OVCAR3 (cell line): ENCODE results near the gene SMIM3.

- RRBS: no CpG with 5 or more reads among the region's 3 CpGs
These were observed 965 bp upstream of the ARSI start for GRCh38 chr5:150303743-150303997.

GRCh38 chr5:150401649-150402307 is 10.9 kb downstream of the CD74 start:
- RRBS: no CpG with 5 or more reads among the region's 7 CpGs

- RRBS: no CpG with 5 or more reads among the region's 15 CpGs
These were observed 10.2 kb downstream of the CD74 start for GRCh38 chr5:150402308-150403200.

GRCh38 chr5:150404855-150405815 is 7.6 kb downstream of the CD74 start:
- RRBS: no CpG with 5 or more reads among the region's 10 CpGs

DNA sequence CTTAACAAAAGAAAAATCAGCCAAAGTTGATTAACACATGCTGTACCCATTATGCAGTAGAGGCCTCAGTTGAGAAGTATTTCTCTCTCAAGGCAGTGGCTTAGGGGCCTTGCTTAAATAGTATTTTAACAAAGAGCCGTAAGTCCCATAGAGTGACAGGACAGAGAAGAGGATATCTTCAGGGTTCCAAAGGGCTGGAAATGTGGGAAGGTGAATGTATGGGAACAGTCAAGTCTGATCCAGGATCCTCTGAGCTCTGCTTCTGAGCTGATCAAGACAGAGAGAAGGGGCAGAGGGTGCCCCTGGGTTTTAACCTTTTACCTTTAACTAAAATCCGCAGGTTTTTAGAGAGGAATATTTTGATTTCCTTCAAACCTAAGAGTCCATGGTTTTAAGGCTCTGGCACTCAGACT is 597 bp upstream of the CD74 start:
- RRBS: no CpG with 5 or more reads among the region's 2 CpGs

DNA sequence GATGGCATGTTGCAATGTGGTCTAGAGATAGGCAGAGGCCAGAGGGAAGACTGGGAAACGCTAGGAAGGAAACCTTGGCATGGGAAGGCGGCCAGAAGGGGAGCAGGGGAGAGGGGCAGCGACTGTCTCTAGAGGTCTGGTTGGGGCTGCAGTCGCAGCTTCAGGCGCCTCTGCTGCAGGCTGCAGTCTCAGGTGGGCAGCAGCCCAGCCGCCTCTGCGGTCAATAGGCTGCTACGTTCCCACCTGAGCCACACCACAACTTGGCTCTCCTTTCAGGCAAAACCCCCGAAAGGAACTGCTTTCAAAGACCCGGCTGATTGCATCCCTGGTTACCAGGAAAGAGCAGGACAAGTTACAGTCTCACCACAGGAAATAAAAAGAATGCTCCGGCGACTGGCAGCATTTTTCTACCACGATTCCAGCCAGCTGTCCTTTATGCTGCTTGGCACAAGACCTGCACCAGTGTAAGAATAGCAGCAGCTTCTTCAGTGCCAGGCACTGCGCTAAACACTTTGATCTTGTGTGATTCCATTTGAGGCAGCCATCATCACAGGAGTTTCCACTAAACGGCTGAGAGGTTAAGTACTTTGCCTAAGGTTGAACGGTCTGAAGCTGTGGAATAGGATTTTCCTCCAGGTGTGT is 7.6 kb downstream of the RPS14 start:
- RRBS: 76% methylated on average over 2 of the region's 16 CpGs

DNA sequence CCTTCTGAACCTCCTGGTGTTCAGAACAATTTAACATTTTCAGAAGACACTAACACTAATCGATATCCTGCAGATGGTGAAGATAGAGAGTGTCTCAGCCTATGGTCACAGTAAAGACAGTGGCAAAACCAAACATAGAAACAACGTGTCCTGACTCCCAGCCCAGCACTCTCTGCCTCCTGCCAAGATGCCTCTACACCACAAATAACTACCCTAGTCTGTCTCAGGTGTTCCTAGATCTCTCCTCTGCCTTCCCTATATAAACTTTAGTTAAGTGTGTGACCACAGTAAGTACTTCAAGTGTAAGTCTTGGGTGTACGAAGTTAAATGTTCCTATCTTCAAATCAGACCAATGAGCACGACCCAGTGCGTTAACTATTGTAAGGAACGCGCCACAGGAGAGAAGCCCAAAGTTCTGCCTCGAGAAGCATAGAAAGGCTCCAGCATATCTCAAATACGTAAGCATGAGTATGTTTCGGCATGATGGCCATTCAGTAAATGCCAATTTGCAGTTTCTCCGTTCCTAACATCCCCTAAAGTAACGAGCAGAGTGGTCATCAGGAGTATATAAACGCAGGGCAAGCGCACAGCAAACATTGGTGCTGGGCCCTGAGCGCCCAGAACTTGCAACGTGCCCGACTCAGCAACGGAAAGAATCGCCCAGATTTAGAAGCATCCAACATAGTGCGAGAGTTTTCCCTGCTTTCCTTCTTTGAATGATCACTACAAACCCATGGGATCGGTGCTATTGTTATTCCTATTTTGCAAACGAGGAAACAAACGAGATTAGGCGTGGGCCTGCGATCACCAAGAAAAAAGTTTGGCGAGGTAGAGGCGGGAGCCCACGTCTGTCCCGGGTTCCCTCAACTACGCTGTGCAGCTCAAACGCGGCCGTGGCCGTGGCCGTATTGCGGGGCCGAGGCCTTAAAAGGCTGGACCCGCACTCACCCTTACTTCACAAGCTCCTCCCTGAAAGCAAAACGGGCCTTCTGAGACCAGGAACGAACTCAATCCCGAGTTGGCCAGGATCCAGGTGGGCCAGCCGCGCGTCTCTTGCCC is 672 bp downstream of the RPS14 start:
- RRBS: no CpG with 5 or more reads among the region's 44 CpGs

GRCh38 chr5:150476689-150477125 is 27.2 kb upstream of the RPS14 start:
- RRBS: no CpG with 5 or more reads among the region's 7 CpGs

GRCh38 chr5:150492094-150492526 is 15.8 kb upstream of the NDST1 start:
- RRBS: no CpG with 5 or more reads among the region's 2 CpGs

- RRBS: no CpG with 5 or more reads among the region's 7 CpGs
These were observed 4.5 kb downstream of the NDST1 start for GRCh38 chr5:150512295-150512954.

DNA sequence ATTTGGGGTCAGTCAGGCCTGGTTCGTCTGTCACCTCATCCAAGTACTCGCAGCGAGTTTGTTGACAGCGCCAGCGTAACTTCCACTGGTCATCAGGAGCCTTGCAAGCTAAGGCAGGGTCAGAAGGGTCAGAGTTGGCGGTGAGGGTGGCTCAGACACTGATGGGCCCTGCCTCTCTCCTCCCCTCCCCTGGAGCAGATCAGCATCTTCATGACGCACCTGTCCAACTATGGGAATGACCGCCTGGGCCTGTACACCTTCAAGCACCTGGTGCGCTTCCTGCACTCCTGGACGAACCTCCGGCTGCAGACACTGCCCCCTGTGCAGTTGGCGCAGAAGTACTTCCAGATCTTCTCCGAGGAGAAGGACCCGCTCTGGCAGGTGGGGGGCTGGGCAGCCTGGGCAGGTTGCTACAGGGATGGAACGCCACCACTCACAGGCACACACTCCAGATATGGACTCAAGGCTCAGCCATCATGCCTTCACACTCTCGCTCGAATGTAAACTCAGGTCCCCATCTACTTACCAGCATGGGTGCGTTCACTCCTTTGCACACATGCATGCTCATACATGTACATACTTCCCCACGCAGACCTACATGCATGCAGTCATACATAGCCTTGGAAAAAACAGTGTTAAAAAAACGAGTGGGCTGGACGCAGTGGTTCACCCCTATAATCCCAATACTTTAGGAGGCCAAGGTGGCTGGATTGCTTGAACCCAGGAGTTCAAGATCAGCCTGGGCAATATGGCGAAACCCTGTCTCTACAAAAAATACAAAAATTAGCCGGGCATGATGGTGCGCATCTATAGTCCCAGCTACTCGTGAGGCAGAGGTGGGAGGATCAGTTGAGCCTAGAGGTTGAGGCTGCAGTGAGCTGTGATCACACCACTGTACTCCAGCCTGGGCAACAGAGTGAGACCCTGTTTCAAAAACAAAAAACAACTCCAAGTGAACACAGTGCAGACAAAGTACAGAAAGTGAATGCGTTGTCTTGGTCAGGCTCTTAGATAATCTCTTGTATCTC is 32.3 kb downstream of the NDST1 start:
- RRBS: no CpG with 5 or more reads among the region's 26 CpGs

DNA sequence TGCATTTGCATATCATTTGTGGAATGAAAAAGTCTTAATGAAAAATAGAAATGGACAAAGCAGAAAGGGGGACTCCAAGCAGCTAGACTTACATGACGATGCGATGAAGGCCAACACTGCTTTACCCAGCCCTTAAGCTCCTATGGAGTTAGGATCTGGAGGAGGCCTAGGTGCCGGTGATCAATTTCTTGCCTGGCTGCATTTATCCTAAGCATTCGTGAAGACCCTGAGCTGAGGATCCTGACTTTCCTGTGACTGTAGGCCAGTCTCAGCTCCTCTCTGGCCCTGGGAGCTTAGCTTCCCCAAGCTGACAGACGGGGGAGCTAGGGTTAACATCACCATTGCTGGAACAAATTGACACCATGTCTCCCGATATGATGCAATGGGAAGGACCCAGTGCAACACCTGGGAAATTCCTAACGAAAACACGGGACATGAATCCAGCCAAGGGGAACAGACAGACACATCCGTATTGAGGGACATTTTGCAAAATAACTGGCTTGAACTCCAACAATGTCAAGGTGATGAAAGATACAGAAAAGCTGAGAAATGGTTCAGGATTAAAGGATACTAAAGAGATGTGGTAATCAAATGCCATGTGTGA is 52.4 kb downstream of the NDST1 start:
- RRBS: no CpG with 5 or more reads among the region's 9 CpGs

GRCh38 chr5:150581989-150582743 is 58.3 kb upstream of the SYNPO start:
- RRBS: no CpG with 5 or more reads among the region's 19 CpGs

DNA sequence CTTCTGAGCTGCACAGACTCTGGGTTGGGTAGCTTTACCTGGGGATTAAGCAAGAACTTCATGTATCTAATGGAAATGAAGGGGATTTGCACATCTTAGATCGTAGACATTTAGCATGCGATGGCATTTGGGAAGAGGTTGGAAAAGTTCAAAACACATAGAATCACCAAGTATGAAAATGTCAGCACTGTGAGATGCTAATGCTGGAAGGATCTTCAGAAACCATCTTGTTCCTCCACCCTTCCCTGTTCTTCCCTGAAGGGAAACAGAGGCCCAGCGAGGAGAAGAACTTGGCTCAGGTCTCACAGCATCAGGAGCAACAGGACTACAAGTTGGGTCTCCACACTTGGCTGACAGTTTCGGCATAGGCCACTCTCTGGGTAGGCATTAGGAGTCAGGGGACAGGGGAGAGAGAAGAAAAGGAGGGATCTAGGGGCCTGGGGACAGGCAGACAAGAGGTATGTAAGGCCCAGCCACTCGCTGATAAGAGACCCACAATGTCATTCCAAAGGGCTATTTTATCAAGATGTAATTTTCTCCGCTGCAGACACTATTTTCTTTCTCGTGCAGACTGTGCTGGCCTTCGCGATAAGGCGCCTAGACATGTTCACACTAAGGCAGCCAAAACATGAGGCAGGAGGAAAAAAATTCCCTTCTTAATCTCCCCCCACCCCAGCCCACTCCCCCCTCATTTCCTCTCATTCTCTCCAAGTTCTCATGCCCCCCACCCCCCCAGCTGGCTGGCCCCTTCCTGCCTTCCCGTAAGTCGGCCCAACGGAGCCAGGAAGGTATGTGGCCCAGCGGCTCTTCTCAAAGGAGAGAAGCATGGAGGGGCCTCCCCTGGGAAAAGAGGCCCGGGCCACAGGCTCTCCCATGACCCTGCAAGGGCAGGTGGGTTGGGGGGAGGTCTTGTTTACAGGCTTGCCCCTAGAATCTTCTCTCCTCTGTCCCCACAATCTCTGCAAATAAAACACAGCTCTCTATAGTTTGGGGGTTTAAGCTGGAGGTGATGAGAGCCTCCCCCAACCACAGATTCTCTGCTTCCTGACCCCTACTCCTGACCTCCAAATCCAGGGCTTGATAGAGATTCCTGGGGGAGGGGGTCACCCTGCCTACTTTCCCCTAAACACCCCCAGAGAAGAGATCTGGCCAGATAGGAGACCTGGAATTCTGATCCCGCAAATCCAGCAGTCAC is 44.9 kb upstream of the SYNPO start:
- RRBS: no CpG with 5 or more reads among the region's 16 CpGs

- RRBS: no CpG with 5 or more reads among the region's 4 CpGs
These were observed 30.2 kb upstream of the SYNPO start for GRCh38 chr5:150610231-150610713.

DNA sequence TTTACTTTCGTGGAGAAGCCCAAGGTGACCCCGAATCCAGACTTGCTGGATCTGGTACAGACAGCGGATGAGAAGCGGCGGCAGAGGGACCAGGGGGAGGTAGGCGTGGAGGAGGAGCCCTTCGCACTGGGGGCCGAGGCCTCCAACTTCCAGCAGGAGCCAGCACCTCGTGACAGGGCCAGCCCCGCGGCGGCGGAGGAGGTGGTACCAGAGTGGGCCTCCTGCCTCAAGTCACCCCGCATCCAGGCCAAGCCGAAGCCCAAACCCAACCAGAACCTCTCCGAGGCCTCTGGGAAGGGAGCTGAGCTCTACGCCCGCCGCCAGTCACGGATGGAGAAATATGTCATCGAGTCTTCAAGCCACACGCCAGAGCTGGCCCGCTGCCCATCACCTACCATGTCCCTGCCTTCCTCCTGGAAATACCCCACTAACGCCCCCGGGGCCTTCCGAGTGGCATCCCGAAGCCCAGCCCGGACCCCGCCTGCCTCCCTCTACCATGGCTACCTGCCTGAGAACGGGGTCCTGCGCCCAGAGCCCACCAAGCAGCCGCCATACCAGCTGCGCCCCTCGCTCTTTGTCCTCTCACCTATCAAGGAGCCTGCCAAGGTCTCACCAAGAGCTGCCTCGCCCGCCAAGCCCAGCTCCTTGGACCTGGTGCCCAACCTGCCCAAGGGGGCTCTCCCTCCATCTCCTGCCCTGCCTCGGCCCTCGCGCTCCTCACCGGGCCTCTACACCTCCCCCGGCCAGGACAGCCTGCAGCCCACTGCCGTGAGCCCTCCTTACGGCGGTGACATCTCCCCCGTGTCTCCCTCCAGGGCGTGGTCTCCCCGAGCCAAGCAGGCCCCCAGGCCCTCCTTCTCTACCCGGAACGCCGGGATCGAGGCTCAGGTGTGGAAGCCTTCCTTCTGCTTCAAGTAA is 9.2 kb downstream of the SYNPO start:
- RRBS: 100% methylated on average over 2 of the region's 51 CpGs

GRCh38 chr5:150651006-150651749 is 9.9 kb upstream of the MYOZ3 start:
- RRBS: no CpG with 5 or more reads among the region's 6 CpGs

DNA sequence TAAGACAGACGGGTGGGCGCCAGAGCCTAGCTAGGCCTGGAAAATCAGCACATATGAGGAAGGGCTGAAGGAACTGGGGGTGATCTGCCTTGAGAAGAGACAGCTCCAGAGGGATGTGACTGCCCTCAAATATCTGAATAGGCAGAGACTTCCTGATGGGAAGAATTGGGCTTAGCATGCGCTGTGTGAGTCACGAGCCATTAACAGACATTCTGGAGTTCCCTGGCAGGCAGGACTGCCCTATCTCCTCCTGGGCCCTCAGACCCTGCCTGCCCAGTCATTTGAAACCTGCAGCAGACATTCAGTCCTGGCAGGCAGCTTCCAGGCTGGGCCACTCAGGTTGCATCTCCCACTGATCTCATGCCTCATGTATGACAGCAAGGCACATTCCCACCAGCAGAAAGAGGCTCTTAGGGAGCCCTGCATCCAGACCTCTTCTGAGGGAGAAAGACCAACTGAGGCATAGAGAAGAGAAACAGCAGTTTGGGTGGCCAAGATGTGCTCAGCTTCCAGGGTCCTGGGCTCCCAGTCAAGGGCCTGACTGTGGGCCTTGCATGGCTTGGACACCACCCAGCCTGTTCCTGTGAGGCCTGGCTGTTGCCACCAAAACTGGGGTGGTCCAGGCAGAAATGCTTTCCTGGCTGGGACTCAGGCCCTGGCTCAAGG is 13.0 kb downstream of the MYOZ3 start:
- RRBS: no CpG with 5 or more reads among the region's 4 CpGs

DNA sequence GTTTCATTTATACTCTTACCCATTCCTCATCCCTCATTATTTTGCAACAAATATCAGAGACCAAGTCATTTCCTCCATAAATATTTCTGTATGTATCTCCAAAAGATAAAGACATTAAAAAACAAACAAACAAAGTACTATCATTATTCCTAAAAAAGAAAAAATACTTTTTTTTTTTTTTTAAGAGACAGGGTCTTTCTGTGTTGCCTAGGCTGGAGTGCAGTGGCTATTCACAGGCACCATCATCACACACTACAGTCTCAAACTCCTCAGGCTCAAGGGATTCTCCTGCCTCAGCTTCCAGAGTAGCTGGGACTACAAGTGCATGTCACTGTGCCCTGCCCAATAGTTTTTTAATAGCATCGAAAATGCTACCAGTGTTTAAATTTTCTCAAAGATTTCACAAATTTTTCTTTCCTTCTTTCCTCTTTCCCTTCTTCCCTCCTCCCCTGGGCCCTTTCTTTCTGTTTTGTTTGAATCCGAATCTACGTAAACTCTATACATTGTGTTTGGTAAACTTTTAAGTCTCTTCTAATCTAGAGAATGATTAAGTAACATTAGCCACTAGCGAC is 28.7 kb upstream of the RBM22 start:
- RRBS: no CpG with 5 or more reads among the region's 4 CpGs

DNA sequence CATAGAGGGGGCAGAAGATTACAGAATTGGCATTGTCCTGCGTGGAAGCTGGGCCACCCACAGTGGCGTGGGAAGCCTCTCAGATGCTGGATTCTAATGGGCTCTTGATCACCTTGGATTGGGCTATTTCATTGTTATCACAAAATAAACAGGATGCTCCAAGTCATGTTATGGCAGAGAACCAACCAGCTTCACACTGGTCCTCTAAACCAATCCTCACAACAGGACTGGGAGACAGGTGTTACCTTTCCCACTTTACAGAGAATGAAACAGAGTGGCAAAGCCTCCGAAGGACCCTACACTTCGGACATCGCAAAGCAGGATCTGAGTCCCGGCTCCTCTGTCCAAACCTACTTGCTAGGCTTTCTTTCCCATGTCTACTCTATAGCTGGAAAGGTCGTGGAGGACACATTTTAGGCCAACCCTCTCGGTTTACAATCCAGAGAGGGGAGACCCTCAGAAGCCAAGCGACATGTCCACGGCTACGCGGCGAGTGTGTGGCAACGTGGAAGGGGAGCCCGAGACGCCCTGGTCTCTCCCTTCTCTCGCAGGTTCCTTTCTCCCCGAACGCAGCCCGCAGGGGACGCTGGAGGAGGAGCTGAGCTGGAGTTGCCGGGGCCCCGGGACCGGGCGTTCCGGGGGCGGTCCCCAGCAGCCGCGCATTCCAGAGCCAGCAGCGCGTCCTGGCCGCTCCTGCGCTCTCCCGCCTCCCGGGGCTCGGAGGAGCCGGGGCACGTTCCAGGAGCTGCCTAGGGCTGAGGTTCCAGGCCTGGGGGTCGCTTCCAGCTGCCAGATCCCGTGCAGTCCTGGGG is at the start of gene SMIM3:
SMIM3 (plus strand) TSS at position 660 of the 812 bp plus-strand sequence.
- RRBS: 4% methylated on average over 10 of the region's 40 CpGs